Body of pancreas (tissue), 2 donors: Measurements from ENCODE around the genes GIP and ITGA3.

DNA sequence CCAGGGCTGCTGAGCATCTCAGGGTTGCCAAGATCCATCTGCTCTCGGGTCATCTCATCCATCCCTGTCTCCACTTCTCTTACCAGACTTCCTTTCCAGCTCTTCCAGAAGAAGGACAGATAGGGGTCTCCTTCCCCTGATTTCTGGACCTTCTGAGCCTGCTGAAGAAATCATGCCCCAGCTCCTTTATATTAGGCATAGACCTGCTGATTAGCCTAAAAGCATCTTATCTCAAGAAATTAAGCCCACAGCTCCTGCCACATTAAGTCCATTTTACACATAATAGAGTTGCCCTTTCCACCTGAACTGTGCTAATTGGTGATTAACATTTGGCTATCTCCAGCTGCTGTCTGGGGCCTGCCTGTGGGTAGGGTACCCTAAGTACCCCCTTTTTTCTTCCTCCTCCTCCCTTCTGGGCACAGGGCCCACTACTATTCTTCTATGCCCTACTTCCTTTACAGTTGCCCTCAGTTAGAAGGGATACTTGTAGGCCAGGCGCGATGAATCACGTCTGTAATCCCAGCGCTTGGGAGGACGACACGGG lies at the start of gene GIP:
GIP (minus strand) TSS at position 163 of the 544 bp plus-strand sequence.
- PRO-cap: no peak
- RAMPAGE, long total RNA, 2 experiments: no peak in any of the 2 experiments

DNA sequence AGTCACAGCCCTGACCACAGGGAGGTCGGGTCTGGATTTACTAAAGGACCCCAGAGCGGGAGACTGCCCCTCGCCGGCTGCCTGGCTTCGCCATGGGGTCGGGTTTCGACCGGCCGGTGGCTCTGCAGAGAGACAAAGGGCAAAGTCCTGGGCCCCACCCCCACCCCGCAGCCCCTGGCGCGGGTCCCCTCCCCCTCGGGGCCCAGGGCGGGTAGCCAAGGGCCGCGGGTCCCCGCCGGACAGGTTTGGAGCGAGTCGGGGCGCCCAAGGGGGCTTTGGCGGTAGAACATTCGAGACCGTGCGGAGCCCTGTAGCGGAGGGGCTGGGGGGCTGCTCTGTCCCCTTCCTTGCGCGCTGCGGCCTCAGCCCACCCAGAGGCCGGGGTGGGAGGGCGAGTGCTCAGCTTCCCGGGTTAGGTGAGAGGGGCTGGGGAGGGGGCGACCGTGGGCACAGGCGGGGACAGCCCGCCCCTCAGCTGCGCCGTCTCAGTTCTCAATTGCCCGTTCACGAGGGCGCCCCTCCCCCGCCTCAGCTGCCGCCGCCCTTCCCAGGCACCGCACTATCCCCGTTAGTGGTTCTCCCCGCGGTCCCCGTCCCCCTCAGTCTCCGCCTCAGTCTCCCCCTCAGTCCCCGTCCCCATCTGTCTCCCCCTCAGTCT lies 16.6 kb downstream of the IGF2BP1 start:
- PRO-cap: no peak
- RAMPAGE, long total RNA, 2 experiments: no peak in any of the 2 experiments

- PRO-cap: no peak
- RAMPAGE, long total RNA, 2 experiments: no peak in any of the 2 experiments
Measured at GRCh38 chr17:49208851-49209880, 1.2 kb downstream of the GNGT2 start.

- PRO-cap: no peak
- RAMPAGE, long total RNA, 2 experiments: no peak in any of the 2 experiments
Measured at GRCh38 chr17:49248062-49248503, 17.5 kb upstream of the PHOSPHO1 start.

- PRO-cap: no peak
- RAMPAGE, long total RNA, 2 experiments: no peak in any of the 2 experiments
Measured at GRCh38 chr17:49369737-49370261, 7.7 kb upstream of the ZNF652 start.

- PRO-cap: no peak
- RAMPAGE, long total RNA, 2 experiments: no peak in any of the 2 experiments
Measured at GRCh38 chr17:49424658-49425214, 10.1 kb upstream of the PHB1 start.

DNA sequence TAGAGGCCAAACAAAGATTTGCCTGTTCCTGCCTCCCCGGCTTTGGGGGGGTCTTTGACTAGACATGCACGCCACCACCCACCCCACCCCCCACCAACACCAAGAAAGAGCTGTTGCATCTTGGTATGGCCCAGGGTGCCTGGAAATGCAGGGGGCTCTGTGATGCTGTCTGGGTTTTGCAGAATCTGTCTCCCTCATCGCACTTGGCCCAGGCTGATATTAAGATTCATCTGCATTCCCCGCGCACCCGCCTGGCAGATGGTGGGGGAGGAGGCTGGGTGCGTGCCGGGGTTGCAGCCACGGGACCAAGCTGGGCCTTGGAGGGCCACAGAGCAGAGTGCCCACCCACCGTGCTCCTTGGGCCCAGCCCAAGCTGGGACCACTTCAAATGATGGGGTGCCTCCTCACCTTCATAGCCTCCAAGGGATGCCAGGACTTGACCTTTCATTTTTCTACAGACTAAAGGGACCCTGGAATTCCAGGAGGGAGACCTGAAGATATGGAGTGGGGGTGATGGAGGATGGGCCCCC lies 1.2 kb upstream of the NXPH3 start:
- PRO-cap: no peak
- RAMPAGE, long total RNA, 2 experiments: no peak in any of the 2 experiments

DNA sequence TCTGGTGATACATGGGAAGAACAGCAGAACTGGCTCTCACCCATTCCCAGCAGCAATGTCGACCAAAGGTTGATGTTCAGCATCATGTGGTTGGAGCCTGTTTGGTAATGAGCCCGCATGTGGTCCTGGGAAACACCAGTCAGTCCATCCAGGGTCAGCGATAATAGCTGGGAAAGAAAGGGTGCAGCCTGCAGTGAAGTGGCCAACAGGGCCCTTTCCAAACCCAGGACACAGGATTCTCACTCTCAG lies 3.8 kb downstream of the SLC35B1 start:
- PRO-cap: no peak
- RAMPAGE, long total RNA, 2 experiments: no peak in any of the 2 experiments

GRCh38 chr17:49787337-49787795 lies 1.1 kb upstream of the KAT7 start:
- PRO-cap: no peak
- RAMPAGE, long total RNA, 2 experiments: no peak in any of the 2 experiments

GRCh38 chr17:49788343-49788626 lies 196 bp upstream of the KAT7 start:
- PRO-cap: bidirectional peak, plus-strand start at chr17:49788693, minus-strand start at chr17:49788464
- RAMPAGE, long total RNA, 2 experiments: no peak in any of the 2 experiments

DNA sequence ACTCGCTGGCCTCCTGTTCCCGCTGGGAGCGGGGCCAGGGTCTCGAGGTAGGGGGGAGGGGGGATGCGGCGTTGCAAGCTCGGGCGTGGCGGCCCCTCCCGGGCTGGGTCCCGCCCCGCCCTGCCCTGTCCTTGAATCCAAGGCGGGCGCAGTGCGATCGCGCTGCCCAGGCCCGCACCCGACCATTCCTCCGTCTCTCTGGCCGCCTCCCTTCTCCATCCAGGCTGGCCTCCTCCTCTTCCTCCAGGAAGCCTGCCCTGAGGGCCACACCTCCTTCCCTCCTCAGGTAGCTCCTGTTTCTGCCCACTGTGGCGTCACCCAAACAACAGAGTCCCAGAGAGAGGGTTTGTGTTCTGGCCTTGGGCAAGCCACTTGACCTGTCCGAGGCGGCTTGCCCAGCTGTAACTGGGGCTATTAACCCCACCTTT lies 43.0 kb upstream of the TAC4 start:
- PRO-cap: no peak
- RAMPAGE, long total RNA, 2 experiments: no peak in any of the 2 experiments

- PRO-cap: no peak
- RAMPAGE, long total RNA, 2 experiments: no peak in any of the 2 experiments
Measured at GRCh38 chr17:49968080-49968885, 707 bp upstream of the DLX4 start.

DNA sequence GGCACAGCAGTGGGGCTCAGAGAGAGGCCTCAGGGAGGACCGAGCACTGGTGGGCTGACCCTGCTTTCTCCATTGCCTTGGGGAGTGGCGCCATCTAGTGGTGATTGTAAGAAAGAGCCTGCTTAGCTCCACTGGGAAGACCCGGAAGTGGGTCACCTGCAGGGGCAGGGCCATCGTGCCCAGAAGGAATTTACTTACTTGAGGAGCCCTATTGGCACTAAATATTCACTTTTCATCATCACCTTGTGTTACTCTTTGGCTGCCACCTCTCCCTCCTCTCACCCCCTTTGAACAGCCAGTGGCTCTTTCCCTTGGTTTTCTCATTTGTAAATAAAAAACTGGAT lies 3.3 kb upstream of the DLX3 start:
- PRO-cap: no peak
- RAMPAGE, long total RNA, 2 experiments: no peak in any of the 2 experiments

- PRO-cap: bidirectional peak, plus-strand start at chr17:50055996, minus-strand start at chr17:50055718
- RAMPAGE, long total RNA, 2 experiments: start-site peak on the plus strand in 1 of 2 experiments, at chr17:50056082-50056116 at its widest, 6 reads per replicate
Measured at GRCh38 chr17:50055544-50056427, at the start of gene ITGA3. TSS of gene ITGA3 (plus strand) at chr17:50056110.

DNA sequence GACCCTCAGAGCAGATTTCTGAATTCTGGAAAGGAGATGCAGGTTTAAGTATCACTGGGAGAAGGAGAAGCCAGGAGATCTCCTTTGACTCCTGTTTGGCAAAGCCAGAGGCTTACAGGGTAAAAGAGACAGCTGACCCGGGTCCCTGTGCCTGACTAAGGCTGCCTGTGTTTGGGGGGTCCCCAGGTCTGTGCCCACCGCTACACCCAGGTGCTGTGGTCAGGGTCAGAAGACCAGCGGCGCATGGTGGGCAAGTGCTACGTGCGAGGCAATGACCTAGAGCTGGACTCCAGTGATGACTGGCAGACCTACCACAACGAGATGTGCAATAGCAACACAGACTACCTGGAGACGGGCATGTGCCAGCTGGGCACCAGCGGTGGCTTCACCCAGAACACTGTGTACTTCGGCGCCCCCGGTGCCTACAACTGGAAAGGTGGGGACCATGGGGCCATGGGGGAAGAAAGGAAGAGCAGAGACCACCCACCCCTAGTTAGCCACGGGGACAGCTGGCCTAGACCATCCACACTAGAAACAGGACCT lies 12.0 kb downstream of the ITGA3 start:
- PRO-cap: no peak
- RAMPAGE, long total RNA, 2 experiments: no peak in any of the 2 experiments

DNA sequence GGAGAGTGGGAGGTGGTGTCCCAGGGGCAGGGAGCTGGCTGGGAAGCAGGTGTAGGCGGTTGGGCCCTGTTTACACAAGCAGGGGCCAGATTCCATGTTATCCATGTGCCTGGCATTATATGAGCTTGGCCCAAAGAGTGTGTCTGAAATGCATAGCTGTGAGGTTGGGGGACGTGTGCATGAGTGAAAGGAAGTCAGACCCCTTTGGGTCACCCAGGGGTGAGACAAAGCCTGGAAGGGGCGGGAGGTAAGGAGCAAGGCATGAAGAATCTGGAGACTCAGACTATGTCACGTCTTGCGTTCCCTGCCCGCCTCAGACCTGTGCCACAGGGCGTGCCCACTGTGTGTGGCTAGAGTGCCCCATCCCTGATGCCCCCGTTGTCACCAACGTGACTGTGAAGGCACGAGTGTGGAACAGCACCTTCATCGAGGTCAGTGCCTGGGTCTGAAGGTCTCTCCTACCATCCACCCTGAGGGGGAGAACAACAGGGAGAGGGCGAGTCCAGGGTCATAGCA lies 15.1 kb upstream of the PDK2 start:
- PRO-cap: no peak
- RAMPAGE, long total RNA, 2 experiments: no peak in any of the 2 experiments

- PRO-cap: no peak
- RAMPAGE, long total RNA, 2 experiments: no peak in any of the 2 experiments
Measured at GRCh38 chr17:50116971-50117660, 12.8 kb downstream of the SAMD14 start.

DNA sequence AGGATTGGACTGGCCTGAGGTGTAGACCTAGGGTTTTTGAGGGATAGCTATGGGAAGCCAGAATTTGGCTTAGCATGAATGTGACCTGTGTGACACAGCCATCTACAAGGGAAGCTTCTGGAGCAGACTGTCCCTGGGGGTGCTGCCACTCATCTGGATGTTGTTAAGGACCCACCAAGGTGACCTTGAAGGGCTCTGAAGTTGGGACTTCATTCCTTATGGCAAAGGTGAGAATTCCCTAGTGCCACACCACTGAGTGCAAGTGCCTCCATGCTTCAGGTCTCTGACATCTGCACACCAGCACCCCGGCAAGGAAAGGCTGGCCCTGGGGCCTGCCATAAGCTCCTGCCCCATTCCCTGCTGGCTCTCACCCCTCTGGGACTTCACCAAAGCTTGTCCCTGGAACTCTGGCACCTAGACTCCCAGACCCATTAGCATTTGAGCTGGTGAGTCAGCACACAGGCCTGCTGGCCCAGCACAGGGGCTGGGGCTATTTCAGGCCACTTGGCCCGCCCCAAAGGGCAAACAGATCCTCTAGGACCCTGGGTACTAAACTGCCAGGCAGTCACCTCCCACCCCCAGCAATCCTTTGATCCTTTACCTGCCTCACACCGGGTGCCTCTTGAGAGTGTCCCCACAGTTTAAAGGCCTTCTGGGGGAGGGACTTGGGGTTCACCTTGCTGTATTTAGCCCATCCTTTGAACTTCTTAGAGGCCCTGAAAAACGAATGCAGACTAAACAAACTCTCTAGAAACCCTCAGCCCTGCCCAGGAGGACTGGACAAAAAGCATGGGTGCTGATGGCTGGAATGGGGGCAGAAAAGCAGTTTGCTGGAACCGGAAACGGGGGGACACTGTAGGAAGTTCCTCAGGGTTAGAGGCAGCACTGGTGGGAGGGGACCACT lies 3.1 kb upstream of the SAMD14 start:
- PRO-cap: no peak
- RAMPAGE, long total RNA, 2 experiments: no peak in any of the 2 experiments

GRCh38 chr17:50141201-50141733 lies 9.2 kb downstream of the PPP1R9B start:
- PRO-cap: no peak
- RAMPAGE, long total RNA, 2 experiments: no peak in any of the 2 experiments

DNA sequence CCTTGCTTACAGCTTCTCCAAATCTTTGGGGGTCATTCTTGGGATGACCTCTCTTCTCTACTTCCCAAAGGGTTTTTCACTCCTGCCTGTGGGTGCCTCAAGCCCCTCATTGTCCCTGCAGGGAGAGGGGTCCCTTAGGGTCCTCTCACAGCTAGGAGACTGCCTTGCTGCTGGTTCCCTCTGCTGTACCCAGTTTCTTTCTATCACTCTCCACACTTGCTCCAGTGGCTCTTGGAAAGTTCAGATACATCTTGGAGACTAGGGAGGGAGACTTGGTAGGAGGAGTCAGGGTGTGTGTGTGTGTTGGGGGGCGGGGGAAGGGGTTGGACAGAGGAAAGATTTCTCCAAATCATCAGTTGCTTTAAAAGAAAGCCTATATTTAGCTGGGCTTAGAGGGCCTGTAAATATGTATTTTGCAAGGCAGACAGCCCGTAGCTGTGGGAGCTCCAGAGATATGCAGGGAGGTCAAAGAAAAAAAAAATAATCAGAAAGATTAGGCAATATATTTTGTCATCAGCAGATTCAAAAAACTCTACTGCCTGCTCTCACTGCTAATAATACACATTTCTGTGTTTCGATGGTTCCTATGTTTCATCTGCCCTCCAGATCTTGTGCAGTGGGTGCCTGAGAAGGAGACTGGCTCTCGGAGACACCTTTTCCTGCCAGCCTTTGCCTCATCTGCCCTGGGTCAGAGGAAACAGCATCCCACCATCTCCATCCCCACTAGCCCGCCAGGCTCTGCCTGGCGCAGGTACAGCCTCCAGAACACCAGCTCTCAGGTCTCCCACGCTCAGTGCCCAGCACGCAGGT lies 4.7 kb upstream of the PPP1R9B start:
- PRO-cap: no peak
- RAMPAGE, long total RNA, 2 experiments: no peak in any of the 2 experiments